H4 (cell line): Measurements from ENCODE around the genes TMC4, TTYH1, CDC42EP5, NLRP2 and DNAAF3.

DNA sequence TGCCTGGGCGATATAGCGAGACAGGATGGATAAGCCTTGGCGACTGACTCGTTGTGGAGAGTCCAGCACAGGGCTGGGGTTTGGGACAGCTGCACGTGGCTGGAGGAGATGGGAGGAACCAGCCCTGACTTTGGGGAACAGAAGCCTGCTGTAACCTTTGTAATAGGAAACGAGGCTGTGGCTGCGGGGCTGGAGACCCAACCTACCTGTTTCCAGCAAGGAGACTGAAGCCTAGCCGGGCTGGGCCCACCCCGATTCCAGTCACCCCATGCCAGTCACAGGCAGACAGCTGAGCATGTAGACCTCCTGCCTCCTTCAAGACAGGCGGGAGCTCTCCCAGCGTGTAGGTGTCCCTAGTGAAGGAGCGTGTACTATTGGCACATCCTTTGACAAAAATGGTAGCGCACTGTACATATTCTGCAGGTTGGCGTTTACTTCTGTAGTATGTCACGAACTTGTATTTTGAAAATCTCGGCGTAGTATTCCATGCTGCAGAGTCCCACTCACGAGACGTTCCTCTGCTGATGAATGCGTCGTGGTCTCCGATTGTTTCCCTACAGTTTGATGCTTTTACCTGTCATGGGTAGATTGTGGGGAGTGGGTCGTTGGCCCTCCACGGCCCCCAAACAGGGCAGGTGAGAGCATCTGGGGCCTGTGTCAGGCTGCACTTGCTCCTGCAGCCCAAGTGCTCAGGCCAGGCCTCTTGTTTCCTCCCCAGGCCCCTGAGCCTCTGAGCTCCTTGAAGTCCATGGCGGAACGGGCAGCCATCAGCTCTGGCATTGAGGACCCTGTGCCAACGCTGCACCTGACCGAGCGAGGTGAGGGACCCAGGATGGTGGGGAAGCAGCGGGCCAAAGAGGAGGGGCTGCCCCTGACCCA is 7.8 kb downstream of the LENG1 start:
- RAMPAGE, long total RNA: no peak

- RAMPAGE, long total RNA: no peak
These were observed at the start of gene TMC4 for GRCh38 chr19:54172222-54173479. Gene TMC4 (minus strand): TSS chr19:54173160.

GRCh38 chr19:54173480-54173929 is 545 bp upstream of the TMC4 start:
- RAMPAGE, long total RNA: no peak

GRCh38 chr19:54189164-54189237 is 379 bp downstream of the MBOAT7 start:
- RAMPAGE, long total RNA: no peak

DNA sequence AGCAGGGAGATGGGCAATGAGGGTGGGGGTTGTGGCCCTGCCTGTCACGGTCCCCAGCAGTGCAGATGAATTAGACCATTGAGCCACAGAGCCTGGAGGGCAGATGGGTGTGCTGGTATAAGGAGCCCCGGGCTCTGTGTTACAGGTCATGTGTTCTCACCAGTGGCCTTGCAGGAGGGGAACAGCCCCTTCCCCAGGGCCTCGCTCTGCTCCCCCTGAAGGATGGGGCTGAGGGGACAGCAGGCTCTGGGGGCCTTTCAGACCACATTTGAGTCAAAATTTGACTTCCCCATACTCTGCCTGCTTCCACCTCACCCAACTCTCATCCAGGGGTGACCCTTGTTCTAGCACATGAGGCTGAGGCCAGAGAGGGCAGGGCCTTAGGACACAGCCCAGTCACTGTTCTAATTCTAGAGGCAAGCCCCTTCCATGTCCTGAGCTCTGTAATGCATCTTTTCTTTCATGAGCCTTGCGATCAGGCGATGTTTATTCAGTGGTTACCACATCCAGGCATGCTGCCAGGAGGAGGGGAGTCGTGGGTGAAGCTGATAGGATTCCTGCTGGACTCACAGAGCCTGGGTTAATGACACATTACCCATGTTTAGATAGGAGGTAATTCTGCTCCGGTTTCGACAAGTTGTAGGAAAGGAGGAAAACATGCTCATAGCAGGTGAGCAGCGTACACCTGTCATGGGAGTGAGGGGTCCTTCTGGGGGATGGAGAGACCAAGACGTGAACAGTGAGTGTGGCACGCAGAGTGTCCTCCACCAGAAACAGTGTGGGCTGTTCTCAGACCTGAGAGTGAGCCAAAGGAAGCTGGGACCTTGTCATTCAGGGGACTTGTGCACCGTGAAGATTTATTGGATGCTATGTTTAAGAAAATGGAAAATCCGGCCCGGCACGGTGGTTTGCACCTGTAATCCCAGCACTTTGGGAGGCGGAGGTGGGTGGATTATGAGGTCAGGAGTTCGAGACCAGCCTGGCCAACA is 9.2 kb downstream of the RPS9 start:
- RAMPAGE, long total RNA: no peak

- RAMPAGE, long total RNA: no peak
These were observed 10.1 kb downstream of the RPS9 start for GRCh38 chr19:54210747-54211223.

GRCh38 chr19:54316608-54317541 is 3.9 kb upstream of the LILRA5 start:
- RAMPAGE, long total RNA: no peak

- RAMPAGE, long total RNA: no peak
These were observed at the start of gene TTYH1 for GRCh38 chr19:54415152-54415746. Gene TTYH1 (plus strand): TSS chr19:54415464.

- RAMPAGE, long total RNA: no peak
These were observed 14.8 kb upstream of the LENG8 start for GRCh38 chr19:54434022-54434754.

GRCh38 chr19:54443086-54443652 is 5.8 kb upstream of the LENG8 start:
- RAMPAGE, long total RNA: no peak

DNA sequence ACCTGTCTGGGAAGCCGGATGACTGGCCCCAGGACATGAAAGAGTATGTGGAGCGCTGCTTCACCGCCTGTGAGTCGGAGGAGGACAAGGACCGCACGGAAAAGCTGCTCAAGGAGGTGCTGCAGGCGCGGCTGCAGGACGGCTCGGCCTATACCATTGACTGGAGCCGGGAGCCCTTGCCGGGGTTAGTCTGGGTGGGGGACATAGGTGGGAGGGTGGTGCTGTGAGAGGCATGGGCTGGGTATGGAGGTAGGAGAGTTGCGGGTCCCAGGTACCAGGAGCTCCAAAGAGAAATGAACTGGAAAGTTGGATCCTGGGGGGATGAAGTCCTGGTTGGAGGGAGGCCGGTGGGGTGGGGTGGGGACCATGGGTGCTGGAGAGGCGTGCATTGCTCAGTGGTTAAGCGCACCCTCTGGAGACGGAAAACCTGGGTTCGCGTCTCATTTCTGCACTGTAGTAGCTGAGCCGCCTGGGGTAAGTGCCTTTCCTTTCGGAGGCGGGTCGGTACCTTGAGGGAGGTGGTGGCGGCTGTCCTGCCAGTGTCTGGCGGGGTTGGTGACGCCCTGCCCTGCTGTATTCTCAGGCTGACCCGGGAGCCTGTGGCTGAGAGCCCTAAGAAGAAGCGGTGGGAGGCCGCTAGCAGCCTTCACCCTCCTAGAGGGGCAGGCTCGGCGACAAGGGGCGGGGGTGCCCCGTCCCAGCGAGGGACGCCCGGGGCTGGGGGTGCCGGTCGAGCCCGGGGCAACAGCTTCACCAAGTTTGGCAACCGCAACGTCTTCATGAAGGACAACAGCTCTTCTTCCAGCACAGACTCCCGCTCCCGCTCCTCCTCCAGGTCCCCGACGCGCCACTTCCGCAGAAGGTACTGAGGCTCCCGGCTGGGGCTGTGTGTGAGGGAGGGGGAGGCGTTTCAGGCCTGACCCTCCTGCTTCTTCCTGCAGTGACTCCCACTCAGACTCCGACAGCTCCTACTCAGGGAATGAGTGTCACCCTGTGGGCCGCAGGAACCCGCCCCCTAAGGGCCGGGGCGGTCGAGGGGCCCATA is 6.7 kb downstream of the LENG8 start:
- RAMPAGE, long total RNA: no peak

DNA sequence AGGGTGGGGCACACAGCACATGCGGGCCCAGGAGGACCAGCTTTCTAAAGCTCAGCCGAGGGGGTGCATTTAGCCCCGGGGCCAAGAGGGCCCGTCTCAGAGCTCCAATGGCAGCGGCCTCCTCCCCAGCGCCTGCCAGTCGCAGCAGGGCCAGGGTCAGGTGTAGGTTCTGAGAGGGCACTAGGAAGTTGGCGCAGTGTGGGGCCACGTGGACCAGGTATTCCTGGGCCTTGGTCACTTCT is 1.3 kb downstream of the LENG9 start:
- RAMPAGE, long total RNA: no peak

GRCh38 chr19:54471426-54471825 is 1.7 kb downstream of the CDC42EP5 start:
- RAMPAGE, long total RNA: no peak

GRCh38 chr19:54472901-54473970 is at the start of gene CDC42EP5:
Gene CDC42EP5 (minus strand): TSS chr19:54473296.
- RAMPAGE, long total RNA: no peak

DNA sequence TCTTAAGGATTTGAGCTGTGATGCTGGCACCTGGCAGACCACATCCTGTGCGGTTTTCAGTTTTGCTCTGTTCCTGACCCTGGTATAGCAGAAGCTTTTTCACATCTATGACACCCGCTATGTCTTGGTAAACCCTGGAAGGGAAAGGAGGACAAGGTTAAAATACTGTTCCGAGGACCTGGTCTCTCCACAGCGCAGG is 4.9 kb upstream of the LAIR2 start:
- RAMPAGE, long total RNA: no peak

DNA sequence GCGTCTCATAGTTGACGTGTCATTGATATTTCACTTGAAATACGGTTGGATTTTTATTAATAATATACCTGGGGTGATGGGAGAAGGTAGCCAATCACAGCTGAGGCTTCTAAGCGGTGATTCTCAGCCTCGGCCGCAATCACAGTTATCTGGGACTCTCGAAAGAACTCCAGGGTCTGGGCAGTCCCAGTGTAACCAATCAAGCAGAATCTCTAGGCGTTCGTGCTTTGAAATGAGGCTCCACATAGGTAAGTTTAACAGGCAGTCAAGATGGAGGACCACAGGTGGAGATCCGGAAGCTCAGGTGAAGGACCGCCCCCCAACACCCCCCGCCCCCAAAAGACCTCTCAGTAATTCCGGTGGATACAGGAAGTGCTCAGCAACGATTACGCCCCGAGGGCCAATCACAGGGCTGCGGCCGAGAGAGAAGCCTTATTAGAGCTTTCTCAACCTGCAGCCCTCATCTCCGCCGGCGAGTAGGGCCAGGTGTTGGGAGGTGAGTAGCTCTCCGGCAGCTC is at the start of gene NLRP2:
TSS of gene NLRP2 (plus strand) at position 403 of the 518 bp plus-strand sequence.
- RAMPAGE, long total RNA: no peak

DNA sequence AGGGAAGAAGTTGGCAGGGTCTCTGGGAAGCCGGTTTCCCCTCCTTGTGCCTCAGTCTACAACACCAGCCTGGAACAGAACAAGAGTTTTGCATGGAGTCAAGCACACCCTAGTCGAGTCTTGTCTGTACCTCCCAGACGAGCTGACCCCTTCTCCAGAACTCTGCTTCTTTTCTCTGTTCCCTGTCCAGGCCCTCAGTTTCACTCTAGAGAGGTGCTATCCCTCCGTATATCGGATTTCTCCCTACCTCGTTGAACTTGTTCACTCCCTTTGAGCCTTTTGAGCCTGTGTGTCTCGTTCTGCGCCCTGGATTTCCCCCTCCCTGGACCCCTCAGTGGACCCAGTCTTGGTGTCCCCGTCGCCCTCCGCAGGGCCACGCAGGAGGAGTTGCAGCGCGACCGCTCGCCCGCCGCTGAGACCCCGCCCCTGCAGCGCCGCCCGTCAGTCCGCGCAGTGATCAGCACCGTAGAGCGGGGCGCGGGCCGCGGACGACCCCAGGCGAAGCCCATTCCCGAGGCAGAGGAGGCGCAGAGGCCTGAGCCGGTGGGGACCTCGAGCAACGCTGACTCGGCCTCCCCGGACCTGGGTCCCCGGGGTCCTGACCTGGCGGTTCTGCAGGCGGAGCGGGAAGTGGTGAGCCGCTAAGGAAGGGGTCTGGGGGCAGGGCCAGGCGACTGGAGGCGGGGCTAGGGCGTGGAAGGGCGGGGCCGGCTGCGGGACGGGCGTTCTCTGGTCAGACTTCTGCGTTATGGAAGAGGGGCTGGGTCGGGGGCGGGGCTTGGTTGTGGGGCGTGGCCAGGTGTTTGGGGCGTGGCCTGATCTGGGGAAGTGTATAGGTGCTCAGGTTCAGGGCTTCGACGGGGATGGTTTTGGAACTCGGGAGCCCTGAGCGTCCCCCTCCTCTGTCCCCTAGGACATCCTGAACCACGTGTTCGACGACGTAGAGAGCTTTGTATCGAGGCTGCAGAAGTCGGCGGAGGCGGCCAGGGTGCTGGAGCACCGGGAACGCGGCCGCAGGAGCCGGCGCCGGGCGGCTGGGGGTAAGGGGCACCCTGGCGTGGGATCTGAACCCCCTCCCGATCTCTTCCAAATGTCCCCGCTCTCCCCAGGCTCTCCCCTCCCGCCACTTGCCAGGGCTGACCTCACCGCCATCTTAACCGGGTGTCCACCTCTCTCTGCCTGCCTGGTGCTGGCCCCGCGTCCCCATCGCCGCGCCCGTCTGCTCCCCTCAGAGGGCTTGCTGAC is 5.6 kb downstream of the EPS8L1 start:
- RAMPAGE, long total RNA: no peak

GRCh38 chr19:55092015-55092652 is 16.5 kb downstream of the EPS8L1 start:
- RAMPAGE, long total RNA: no peak

- RAMPAGE, long total RNA: no peak
These were observed 18.5 kb downstream of the EPS8L1 start for GRCh38 chr19:55094193-55094484.

GRCh38 chr19:55166405-55167409 is at the start of gene DNAAF3:
Gene DNAAF3 (minus strand): TSS chr19:55166613.
- RAMPAGE, long total RNA: no peak